ENCODE measurements around the gene GPR17.

- PRO-cap, 2 experiments: no peak in any of the 2 experiments
- RAMPAGE, long total RNA, 5 experiments: no peak in any of the 5 experiments
Observed at GRCh38 chr2:126659007-126660060, 3.4 kb downstream of the GYPC start.

GRCh38 chr2:126695326-126695702, 39.4 kb downstream of the GYPC start:
- PRO-cap, 2 experiments: no peak in any of the 2 experiments
- RAMPAGE, long total RNA, 5 experiments: no peak in any of the 5 experiments

- PRO-cap, 2 experiments: no peak in any of the 2 experiments
- RAMPAGE, long total RNA, 5 experiments: no peak in any of the 5 experiments
Observed at GRCh38 chr2:127104817-127105528, 2.0 kb downstream of the BIN1 start.

DNA sequence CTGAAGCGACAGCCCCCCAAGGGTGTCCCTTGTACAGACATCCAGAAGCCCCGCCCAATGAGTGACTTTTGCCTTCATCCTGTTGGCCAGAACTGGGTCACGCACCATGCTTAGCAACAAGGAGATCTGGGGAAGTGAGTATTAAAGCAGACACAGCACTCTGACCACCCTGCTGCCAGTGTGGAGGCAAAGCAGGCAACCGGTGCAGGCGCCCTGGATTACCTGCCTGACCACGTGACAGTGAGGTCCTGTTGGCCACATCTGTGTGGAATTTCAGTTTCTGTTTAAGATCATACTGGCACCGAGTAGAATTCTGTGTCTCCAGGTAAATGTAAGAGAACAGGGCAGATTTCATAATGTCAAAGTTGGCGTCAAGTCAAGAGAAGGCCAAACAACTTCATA, 21.6 kb upstream of the BIN1 start:
- PRO-cap, 2 experiments: peak in 1 of 2 experiments; most common plus-strand start position 178 of the sequence (in 1)
- RAMPAGE, long total RNA, 5 experiments: no peak in any of the 5 experiments

DNA sequence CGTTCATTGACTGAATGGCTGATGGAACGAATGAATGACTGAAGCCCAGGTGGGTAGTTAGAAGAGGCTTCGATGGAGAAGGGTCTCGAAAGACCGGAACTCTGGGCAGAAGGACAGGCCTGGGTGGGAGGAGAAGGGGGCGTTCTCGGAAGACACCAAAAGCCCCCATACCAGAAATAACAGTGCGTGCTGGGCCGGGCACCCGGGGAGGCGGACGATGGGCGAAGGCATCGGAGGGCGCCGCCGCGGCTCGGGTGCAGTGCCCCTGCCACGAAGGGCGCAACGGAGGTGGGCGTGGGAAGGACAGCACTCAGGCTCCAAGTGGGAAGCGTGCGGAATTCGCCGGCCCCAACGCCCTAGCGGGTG, 1.5 kb downstream of the CYP27C1 start:
- PRO-cap, 2 experiments: no peak in any of the 2 experiments
- RAMPAGE, long total RNA, 5 experiments: no peak in any of the 5 experiments

DNA sequence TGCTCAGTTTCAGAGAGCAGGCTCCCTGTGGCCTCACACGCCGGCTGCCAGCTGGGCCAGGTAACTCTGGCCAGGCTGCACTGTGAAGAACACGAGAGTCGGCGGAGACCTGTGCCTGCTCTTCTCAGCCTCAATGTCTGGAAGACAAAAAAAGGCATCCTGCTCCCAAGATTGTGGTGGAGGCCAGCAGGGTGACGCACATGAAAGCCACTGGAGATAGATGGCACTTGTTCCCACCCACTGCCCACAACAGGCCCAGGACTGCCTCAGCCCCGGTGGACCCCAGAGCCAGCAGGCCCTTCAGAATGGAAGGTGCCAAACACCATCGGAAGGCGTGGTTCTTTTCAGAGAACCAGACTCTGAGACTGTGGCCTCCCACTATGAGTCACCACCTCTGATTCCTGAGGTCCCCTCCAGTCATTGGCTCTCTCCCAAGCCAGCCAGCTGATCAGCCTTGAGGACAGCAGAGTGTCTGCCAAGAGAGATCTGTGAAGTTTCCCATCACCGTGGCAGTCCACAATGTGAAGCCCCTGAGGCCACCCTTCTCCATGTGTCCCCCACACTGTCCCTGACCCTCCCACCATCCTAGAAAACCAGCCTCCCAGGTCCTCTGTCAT, 10.4 kb upstream of the MAP3K2 start:
- PRO-cap, 2 experiments: peak in 2 of 2 experiments; most common plus-strand start position 466 of the sequence (in 2); most common minus-strand start position 301 of the sequence (in 1)
- RAMPAGE, long total RNA, 5 experiments: no peak in any of the 5 experiments

- PRO-cap, 2 experiments: no peak in any of the 2 experiments
- RAMPAGE, long total RNA, 5 experiments: no peak in any of the 5 experiments
Observed at GRCh38 chr2:127423434-127424070, 5.3 kb downstream of the PROC start.

DNA sequence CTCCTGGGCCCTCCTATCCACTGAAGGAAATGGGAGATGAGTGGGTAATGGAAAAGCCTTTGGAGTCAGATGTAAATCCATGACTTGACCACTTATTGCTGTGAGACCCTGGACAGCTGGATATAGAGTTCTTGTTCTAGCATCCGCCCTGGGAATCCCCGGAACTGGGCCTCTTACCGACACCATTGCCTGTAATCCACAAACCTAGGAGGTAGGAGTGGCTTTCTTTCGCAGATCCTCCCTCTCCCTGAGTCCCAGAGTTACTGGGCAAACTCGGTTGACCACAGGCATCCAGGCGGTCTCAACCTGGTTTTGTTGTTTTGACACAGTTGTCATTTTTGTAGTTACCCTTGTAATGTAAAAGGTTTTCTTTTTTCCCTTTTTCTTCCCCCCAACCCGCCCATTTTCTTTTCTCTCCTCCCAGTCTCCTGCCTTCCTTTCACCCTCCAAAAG, 45.5 kb downstream of the PROC start:
- PRO-cap, 2 experiments: no peak in any of the 2 experiments
- RAMPAGE, long total RNA, 5 experiments: no peak in any of the 5 experiments

DNA sequence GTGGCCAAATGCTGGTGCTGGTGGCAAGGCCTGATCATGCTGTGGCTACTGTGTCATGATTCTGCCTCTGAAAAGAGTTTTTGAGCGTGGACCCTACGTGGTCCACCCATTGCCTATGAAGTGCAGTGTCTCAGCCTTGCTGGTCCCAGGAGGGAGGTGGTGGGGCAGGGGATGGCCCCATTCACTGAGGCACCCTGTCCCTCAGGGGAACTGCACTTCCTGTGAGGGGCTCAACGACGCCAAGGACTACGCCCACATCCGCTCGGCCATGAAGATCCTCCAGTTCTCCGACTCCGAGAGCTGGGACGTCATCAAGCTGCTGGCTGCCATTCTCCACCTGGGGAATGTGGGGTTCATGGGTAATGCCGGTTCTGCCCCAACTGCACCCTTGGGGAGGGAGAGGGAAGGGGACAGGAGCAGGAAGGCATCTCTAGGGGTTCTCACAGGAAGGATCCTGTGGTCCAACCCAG, 42.5 kb downstream of the MYO7B start:
- PRO-cap, 2 experiments: no peak in any of the 2 experiments
- RAMPAGE, long total RNA, 5 experiments: no peak in any of the 5 experiments

DNA sequence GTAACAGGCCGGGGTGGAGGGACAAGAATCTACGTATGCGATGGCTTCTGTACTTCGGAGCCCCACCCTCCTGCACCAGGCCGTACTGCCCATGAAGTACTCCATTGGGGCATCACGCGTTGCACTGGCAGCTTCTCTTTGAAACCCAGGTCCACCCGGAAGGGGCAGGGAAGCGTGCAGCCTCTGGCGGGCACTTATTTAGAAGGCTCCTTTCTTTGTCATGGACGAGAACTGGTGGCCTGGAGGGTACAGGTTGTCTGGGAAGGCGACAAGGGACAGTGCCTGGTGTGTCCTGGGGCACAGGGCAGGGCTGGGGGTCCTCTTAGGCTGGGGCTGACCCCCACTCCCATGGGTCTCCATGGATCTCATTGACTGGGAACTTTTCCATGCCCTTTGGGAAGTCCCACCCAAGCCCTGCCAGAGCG, 18.5 kb upstream of the GPR17 start:
- PRO-cap, 2 experiments: no peak in any of the 2 experiments
- RAMPAGE, long total RNA, 5 experiments: no peak in any of the 5 experiments

DNA sequence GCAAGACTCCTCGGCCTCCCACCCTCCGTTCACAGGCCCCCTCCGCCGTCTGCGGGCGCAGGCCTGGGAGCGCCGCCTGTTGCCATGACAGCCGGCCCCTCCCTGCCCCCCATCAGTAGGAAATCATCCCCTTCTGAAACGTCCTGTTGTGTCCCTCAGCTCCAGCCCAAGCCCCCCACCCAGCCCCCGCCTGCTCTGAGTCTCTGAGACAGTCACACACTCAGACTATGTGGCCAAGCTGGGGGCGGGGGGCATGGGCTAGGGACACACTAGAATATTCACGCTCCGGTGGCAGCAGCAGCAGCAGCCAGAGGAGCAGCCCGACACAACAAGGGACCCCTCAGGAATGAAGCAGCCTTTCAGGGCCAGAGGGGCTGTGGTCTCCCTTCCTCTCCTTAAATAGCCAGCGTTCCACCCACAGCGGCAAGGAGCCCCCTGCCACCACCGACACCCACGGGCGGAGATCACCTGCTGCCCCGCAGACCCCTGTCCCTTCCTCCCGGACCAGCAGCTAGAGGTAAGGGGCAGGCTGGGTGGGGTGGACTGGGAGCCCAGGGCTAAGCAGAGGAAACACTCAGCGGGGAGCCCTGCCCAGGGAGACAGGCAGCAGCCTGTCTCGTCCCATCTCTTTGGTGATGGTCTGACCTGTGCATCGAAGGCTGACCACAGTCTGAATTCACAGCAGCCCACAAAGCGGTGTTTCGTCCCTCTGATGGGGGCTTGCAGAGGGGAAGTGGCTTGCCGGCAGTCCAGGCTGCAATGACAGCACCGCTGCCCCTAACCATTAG, at the start of gene GPR17:
Gene GPR17, plus strand, starts transcription at position 426 of the 788 bp plus-strand sequence.
- PRO-cap, 2 experiments: no peak in any of the 2 experiments
- RAMPAGE, long total RNA, 5 experiments: no peak in any of the 5 experiments

DNA sequence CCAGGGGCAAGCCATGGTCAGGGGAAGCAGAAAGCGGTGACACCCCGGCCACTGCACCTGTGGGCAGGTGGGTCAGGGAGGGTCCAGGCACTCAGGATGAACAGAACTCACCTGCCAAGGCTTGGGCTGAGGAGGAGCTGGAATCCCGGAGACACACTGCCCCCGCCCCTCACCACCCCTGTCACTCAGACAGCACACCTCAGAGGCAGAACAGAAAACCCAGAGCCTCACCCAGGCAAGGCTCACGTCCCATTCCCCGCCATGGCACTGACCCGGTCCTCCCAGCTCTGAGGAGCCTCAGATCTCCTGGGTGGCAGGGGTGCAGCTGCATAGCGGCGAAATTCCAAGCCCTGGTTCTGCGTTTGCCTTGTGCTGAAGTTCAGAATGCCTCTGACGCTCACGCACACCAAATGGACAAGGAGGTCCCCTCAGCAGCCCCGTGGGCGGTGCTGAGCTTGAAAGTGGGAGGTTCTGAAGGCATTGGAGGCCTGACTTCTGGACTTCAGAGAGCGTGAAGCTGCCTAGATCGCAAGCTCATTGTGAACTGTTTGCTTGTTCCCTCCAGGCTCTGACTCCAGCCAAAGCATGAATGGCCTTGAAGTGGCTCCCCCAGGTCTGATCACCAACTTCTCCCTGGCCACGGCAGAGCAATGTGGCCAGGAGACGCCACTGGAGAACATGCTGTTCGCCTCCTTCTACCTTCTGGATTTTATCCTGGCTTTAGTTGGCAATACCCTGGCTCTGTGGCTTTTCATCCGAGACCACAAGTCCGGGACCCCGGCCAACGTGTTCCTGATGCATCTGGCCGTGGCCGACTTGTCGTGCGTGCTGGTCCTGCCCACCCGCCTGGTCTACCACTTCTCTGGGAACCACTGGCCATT, 4.4 kb downstream of the GPR17 start:
- PRO-cap, 2 experiments: no peak in any of the 2 experiments
- RAMPAGE, long total RNA, 5 experiments: no peak in any of the 5 experiments

DNA sequence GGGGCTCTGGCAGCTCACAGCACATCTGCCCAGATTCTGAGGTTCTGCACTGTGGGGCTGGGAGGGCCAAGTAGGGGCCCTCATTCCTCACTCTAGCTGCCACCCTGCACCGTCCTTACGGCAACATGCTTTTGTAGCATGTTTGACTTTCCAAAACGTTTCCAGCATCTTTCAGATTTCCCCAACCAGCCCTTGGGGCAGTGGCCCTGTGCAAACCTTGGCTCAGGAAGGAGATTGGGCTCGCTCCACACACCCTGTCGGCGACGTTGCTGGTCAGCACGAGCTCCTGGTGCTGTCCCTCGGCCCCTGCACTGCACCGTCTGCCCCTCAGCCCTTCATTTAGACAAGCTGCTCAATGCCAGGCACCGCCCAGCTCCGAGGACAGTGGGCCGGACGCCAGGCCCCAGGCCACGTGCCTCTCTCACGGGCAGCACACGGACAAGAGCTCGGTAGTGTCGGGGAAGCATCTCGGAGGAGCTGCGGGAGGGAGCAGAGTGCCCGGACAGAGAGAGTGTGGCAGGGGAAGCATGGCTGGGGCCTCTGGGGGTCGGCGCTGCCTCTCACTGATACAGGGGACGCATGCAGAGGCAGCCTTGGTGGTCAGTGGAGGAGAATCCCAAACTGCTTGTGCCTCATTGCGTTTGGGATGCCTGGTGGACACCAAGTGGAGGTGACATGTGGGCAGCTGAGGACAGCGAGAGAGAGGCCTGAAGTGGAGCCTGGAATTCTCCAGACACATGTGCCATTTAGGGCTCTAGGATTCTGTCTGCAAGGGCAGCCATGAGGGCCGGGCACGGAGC, 7.0 kb downstream of the GPR17 start:
- PRO-cap, 2 experiments: no peak in any of the 2 experiments
- RAMPAGE, long total RNA, 5 experiments: no peak in any of the 5 experiments

GRCh38 chr2:127671660-127672313, 3.5 kb downstream of the LIMS2 start:
- PRO-cap, 2 experiments: no peak in any of the 2 experiments
- RAMPAGE, long total RNA, 5 experiments: no peak in any of the 5 experiments

- PRO-cap, 2 experiments: no peak in any of the 2 experiments
- RAMPAGE, long total RNA, 5 experiments: no peak in any of the 5 experiments
Observed at GRCh38 chr2:127859705-127860093, 1.7 kb upstream of the POLR2D start.

- PRO-cap, 2 experiments: no peak in any of the 2 experiments
- RAMPAGE, long total RNA, 5 experiments: no peak in any of the 5 experiments
Observed at GRCh38 chr2:127873748-127874383, 11.9 kb downstream of the AMMECR1L start.

- PRO-cap, 2 experiments: no peak in any of the 2 experiments
- RAMPAGE, long total RNA, 5 experiments: no peak in any of the 5 experiments
Observed at GRCh38 chr2:127973263-127973755, 54.5 kb downstream of the SAP130 start.

- PRO-cap, 2 experiments: no peak in any of the 2 experiments
- RAMPAGE, long total RNA, 5 experiments: no peak in any of the 5 experiments
Observed at GRCh38 chr2:128189477-128190070, 98.6 kb downstream of the UGGT1 start.

GRCh38 chr2:128196244-128196931, 105.4 kb downstream of the UGGT1 start:
- PRO-cap, 2 experiments: no peak in any of the 2 experiments
- RAMPAGE, long total RNA, 5 experiments: no peak in any of the 5 experiments

GRCh38 chr2:128215022-128215411, 103.7 kb downstream of the HS6ST1 start:
- PRO-cap, 2 experiments: no peak in any of the 2 experiments
- RAMPAGE, long total RNA, 5 experiments: no peak in any of the 5 experiments

Measured in thyroid gland (tissue), 7 donors.